Mesenteric fat pad (tissue), 1 donor: ENCODE data around the gene TERT.

GRCh38 chr5:1105914-1106298, 6.0 kb downstream of the SLC12A7 start:
- PRO-cap: no peak

GRCh38 chr5:1173038-1173244, 28.5 kb upstream of the SLC6A19 start:
- PRO-cap: no peak

GRCh38 chr5:1224952-1225368, 221 bp upstream of the SLC6A18 start:
- PRO-cap: no peak

DNA sequence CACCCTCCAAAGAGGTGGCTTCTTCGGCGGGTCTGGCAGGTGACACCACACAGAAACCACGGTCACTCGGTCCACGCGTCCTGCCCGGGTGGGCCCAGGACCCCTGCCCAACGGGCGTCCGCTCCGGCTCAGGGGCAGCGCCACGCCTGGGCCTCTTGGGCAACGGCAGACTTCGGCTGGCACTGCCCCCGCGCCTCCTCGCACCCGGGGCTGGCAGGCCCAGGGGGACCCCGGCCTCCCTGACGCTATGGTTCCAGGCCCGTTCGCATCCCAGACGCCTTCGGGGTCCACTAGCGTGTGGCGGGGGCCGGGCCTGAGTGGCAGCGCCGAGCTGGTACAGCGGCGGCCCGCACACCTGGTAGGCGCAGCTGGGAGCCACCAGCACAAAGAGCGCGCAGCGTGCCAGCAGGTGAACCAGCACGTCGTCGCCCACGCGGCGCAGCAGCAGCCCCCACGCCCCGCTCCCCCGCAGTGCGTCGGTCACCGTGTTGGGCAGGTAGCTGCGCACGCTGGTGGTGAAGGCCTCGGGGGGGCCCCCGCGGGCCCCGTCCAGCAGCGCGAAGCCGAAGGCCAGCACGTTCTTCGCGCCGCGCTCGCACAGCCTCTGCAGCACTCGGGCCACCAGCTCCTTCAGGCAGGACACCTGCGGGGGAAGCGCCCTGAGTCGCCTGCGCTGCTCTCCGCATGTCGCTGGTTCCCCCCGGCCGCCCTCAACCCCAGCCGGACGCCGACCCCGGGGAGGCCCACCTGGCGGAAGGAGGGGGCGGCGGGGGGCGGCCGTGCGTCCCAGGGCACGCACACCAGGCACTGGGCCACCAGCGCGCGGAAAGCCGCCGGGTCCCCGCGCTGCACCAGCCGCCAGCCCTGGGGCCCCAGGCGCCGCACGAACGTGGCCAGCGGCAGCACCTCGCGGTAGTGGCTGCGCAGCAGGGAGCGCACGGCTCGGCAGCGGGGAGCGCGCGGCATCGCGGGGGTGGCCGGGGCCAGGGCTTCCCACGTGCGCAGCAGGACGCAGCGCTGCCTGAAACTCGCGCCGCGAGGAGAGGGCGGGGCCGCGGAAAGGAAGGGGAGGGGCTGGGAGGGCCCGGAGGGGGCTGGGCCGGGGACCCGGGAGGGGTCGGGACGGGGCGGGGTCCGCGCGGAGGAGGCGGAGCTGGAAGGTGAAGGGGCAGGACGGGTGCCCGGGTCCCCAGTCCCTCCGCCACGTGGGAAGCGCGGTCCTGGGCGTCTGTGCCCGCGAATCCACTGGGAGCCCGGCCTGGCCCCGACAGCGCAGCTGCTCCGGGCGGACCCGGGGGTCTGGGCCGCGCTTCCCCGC, at the start of gene TERT:
Gene TERT (minus strand): TSS at position 1,045 of the 1,318 bp plus-strand sequence.
- PRO-cap: no peak

- PRO-cap: no peak
Observed at GRCh38 chr5:1461408-1462028, 16.3 kb upstream of the SLC6A3 start.

- PRO-cap: unidirectional peak, minus-strand start at chr5:1480388
Observed at GRCh38 chr5:1480228-1480800, 35.1 kb upstream of the SLC6A3 start.

- PRO-cap: no peak
Observed at GRCh38 chr5:1508443-1508646, 15.4 kb downstream of the LPCAT1 start.

- PRO-cap: no peak
Observed at GRCh38 chr5:1597033-1597639, 73.4 kb upstream of the LPCAT1 start.

DNA sequence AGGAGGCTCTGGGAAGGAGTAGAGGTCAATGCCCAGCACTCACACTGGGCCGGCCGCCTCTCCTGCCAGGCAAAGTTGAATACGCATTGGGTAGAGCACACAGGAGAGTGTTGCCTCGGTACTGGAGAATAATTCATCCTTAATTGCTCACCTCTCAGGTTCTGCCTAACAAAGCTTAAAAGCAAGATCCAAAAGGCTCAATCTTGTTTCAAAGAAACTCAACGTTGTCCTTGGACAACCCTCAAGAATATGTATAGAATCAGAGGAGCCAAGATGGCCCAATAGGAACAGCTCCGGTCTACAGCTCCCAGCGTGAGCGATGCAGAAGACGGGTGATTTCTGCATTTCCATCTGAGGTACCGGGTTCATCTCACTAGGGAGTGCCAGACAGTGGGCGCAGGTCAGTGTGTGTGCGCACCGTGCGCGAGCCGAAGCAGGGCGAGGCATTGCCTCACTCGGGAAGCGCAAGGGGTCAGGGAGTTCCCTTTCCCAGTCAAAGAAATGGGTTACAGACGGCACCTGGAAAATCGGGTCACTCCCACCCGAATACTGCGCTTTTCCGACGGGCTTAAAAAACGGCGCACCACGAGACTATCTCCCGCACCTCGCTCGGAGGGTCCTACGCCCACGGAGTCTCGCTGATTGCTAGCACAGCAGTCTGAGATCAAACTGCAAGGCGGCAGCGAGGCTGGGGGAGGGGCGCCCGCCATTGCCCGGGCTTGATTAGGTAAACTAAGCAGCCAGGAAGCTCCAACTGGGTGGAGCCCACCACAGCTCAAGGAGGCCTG, 89.9 kb downstream of the MRPL36 start:
- PRO-cap: no peak

DNA sequence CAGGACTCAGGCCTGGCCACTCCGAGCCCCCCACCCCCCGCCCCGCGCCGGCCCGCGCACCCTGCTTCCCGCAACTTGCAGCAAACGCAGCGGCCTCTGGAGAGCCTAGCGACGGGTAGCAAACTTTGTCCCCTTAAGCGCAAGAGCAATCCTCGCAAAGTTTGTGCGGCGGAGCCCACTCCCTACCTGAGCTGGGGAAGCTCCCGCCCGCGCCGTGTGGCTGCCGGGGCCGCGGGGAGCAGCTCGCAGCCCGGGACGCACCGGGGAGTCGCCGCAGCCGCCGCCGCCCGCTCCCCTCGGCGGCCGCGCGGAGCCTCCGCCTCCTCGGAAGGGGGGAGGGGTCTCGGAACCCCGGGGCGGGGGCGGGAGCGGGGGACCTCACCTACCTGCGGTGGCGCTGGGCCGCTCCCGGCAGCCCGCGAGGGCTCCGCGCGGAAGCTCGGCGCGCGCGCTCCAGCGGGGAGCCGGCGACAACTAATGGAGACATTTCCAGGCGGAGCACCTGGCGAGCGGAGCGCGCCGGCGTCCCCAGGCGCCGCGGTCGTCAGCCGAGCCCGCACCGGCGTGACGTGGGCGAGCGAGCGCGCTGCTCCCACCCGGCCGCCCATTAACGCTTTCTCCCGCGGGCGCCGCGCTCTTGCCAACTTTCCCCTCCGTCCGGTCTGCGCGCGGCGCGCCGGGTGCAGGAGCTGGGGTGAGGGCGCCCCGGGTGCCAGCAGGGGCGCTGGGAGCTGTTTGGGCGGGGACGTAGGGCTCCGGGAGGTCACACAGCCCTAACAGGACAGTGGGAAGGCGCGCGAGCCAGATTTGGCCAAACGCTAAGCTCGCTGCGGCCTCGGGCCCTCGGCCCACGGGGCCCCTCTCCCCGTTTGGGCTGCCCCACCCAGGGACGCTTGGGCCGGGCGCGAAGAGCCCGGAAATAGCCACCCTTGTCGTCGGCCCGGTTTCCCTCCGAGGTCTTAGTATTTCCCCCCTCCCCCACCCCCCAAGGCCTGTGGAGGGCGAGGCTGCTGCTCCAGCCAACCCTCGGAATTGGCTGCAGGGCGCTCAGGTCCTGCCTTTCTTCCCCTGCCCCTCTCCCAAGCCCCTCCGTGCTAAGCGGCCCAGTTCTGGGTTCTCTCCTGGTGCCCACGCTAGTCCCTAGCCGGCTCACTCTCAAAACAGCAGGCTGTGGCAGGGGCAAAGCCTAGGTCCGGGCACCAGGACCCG, 4.4 kb upstream of the IRX4 start:
- PRO-cap: no peak

- PRO-cap: no peak
Observed at GRCh38 chr5:1888904-1889379, 6.2 kb upstream of the IRX4 start.

GRCh38 chr5:1931700-1931956, 48.9 kb upstream of the IRX4 start:
- PRO-cap: no peak

GRCh38 chr5:2007766-2008788, 125.4 kb upstream of the IRX4 start:
- PRO-cap: no peak

DNA sequence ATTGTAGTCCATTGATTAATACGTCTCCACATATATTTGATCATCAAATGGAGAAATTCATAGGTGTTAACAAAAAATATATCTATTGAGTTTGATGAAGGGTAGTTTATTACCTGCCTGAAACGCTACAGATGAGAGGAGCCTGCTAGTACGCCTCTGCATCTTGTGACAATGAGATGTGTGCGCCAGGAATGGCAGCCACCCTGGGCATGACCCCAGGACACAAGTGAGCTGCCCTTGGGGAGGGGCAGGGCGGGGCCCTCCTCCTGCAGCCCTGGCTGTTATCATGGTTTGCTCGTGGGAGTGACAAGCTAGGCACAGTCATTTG, 128.7 kb upstream of the IRX4 start:
- PRO-cap: no peak

DNA sequence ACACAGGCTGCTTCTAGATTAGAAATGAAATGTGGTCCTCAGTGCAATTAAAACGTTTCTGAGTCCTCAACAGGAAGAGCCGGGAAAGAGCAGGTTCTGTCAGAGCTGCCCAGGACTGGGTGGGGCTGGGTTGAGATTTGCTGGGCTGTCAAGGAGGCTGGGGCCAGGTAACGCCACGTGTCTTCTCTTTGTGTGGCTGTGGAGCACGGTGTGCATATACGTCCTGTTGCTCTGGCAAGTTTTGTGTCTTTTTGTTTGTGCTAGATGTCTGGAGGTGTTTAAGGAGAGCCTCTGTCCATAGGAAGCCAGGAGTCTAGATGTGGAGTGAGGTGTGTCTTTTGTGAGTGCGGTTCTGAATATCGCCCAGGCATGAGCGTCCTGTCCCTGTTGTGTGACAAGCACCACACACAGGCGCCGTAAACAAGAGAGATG, 129.1 kb upstream of the IRX4 start:
- PRO-cap: no peak

DNA sequence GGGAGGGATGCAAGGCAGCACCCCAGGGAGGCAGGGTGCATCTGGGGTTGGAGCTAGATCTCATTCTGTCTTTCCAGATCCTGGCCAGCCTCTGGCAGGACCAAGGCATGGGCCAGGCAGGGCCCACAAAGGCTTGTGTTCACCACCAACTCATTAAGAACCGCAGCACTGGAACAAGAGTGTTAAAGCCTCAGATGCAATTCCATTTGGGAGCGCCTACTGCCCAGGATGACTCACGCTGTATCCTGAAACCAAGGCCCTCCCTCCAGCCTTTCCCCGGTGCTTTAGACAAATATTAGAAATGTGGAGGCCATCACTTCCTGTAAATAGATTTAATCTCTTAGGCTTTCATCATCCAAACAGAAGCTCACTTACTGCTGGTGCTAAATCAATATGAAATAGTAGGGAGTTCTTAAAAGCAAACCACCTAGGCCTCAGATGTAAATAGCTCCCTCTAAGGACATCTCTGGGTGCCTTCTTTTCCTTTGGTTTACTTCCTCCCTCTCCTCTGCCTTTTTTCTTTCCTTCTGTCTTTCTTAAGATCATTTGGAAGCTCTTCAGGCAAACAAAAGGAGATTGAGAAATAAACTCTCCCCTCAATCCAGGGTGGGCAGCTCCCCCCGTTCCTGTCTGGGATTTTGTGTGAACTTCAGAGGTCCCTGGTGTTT, 55.9 kb downstream of the IRX2 start:
- PRO-cap: no peak

DNA sequence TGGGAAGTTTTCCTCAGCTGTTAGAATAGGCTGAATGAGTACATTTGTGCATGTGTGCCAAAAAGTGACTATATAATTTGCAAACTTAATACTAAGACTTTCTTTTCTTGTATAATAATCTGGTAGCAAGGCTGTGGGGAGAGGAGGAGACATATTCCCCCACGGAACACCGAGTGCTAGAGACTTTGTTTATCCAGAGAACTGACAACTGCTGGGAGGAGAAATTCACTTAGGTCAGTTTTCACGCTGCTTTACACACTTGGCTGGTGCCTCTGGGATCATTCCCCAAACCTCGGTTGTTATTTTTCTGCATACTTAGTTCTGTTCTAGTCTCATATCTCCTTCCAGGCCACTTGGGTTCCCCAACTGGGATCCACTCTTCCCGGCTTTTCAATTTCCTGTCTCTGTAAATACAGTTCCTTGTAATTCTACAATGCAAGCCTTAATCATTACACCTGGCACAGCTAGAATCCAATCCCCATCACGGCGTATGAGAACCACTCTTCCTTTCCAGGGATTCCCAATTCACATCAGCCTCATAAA, 238.2 kb upstream of the ADAMTS16 start:
- PRO-cap: no peak

DNA sequence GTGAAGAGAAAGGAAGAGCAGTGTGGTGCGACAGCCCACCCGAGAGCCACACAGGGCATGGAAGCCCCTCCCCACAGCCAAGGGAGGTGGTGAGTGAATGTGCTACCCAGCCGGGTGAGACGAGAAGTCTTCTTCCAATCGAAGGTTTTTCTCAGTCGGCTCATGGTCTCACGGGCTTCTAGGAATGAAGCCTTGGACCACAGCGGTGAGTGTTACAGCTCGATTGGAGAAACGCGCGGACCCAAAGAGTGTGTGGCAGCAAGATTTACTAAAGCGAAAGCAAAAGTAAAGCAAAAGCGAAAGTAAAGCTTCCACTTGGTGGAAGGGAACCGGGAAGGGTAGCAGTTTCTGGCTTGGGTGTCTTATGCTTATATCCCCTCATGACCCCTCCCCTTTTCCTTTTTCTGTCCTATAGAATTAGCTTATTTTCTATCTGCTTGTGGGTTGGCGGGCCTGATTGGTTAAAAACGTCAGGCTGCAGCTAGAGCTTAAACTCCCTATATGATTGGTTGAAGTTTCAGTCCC, 114.5 kb upstream of the ADAMTS16 start:
- PRO-cap: no peak

GRCh38 chr5:5124510-5124784, 15.7 kb upstream of the ADAMTS16 start:
- PRO-cap: no peak

DNA sequence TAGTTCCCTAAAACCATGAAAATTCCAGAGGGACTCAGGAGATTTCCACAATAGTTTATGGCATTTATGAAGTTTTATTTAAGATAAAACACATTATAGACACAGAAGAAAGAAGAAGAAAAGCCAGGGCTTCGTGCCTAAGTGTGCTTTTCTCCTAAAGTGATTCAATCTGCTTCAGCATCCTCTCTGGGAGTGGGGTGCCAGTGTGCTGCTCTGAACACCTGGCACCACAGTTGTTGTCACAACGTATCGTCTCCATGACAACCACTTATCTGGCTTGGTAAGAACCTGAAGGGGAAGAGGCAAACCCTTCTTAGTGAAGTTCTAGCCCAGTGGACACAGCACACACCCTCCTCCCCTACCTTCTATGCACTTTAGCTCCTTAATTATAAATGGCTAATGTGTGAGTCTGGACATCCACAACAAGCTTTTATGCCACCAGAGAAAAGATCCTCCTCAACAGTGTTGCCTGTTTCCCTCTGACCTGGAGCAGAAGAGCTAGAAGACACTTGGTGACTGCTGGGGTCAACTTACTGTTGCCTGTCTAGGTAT, 2.0 kb downstream of the ADAMTS16 start:
- PRO-cap: no peak